Myometrial cell (primary cell): ENCODE measurements around a stretch of chr12.

DNA sequence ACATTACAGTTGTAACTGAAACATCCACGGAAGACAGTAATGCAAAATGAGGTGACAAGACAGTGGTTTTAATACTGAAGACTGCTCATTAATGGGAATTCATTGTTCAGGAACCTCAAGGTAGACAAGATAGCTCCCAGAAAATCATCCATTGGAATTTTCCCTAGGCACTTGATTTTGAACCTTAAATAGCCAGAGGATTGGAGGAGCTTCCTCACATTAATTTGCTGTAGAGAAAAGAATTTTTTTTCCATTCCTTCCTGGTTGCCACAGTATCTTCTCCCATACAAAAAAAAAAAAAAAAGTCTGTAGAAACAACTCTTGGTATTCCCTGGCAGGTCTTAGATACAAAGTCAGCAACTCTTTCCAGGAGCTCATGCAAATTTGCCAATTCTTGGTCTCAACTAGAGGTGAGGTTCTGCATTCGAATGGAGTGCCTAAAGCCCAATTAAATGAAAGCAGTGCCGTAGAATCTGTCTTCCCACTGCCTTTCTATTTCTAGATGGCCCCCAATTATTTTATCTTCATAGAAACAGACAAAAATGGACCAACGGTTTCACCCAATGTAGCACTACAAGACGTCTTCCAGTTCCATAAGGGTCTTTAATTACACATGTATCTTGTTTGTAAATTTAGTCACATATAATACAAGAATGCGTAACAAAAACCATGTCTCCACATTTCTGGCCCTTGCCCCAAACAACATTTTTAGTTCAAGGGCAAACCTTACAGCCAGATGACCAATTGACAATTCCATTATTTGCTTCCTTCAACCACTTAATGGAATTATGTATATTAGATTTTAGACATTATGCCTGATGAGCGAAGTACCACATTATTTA is 13.6 kb downstream of the SLC38A2 start:
- RAMPAGE, long total RNA, result no peak

DNA sequence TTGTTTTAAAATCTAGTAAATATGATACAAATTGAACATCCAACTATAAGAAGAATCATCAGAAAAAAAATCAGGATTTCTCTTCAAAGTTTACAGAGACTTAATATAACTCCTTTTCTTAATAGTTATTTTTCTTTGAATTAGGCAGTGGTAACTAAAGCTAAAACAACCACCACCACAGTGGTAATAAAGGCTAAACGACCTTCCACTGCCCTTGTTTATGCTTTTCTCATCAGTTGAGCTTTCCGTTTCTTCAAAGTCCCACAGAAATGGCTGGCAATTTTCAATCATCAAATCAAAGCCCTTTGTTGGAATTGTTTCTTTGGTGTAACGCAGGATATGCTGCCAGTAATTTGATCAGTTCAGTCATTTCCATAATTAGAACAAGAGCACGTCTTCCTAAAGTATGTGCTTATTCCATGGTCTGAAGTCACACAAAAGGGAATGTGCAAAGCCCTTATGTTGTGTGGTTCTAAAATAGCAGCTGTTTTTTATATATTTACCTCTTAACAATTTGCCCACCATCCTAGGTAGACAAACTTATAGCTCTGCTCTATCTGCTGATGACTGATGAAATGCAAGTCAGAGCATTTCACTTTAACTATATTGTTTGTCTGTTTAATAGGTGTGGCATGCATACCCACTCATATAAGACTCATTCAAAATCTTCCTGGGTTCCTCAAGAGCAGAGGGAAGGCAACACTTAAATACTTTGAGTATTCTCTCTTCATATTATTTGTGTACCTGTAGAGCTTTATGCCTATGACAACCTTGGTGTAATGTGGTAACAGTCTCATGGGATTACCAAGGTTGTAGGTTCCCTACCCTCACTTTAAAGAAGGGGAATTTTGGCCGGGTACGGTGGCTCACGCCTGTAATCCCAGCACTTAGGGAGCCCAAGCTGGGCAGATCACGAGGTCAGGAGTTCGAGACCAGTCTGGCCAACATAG is 176.1 kb upstream of the SLC38A2 start:
- RAMPAGE, long total RNA, result no peak

DNA sequence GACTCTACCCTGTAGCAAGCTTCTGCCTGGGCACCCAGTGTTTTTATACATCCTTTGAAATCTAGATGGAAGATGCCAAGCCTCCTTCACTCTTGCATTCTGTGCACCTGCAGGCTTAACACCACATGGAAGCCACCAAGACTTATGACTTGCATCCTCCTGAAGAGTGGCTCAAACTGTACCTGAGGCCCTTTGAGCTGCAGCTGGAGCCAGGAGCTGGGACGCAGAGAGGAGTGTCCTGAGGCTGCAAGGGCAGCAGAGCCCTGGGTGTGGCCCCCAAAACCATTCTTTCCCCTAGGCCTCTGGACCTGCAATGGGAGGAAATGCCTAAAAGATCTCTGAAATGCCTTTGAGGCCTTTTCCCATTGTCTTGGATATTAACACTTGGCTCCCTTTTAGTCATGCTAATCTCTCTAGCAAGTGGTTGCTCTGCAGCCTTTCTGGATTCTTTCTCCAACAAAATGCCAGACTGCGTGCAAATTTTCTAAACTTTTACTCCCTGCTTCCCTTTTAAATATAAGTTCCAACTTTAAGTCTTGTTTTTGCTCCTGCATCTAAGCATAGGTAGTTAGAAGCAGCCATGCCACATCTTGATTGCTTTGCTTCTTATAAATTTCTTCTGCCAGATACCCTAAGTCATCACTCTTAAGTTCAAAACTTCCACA is 156.1 kb downstream of the SLC38A4 start:
- RAMPAGE, long total RNA, result no peak

DNA sequence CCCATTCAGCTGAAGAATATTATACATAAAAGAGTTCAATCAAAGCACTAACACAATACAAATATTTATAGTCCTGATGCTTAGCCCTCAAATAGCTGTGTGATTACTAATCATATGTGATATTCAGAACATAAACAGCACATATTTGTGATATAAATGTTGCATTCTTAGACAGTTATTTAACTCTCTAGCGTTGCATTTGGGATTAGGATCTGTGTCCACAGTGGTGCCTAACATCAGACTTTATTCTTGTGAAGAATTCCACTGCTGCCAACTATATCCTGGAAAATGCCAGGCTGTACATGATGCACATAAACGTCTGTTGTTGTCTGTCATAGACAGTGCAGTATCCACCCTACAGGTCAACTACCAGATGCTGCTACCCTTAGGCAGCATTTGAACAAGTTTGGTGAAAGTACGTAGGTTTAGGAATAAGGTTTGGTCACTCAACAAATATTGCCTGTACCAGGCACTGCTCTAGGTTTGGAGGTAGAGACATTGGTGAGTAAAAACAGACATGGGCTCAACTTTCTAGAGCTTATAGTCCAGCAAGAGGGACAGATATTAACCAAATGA is 39.0 kb downstream of the SLC38A4 start:
- RAMPAGE, long total RNA, result no peak

GRCh38 chr12:46832093-46832682 is 6.4 kb upstream of the SLC38A4 start:
- RAMPAGE, long total RNA, result no peak

DNA sequence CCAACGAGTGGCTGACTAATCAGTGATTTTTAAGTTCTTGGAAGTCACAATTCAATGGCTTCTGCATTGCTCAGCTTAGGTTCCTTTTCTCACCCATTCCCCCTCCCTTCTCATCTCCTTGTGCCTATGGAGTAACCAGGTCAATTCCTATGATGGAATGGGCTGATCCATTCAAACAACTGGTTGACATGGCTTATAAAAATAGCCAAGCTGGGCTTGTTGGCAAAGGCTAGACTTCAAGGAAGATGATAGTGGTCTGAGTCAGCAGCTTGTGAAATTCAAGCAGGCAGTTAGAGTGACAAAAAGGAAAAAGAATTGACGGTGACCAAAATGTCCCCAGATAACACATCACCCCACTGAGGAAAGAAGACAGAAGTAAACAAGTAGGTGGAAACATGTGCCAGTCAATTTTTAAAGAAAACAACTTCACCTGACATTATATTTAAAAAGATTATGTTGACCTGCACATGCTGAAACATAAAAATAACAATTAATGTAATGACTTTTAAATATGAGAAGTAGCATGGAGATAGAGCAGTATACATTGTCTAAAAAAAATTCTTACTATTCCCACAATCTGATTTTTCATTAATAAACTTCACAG is 119.8 kb upstream of the PCED1B start:
- RAMPAGE, long total RNA, result no peak

- RAMPAGE, long total RNA, result no peak
Measured at GRCh38 chr12:47004621-47005153, 74.7 kb upstream of the PCED1B start.

GRCh38 chr12:47032862-47033413 is 46.5 kb upstream of the PCED1B start:
- RAMPAGE, long total RNA, result no peak

DNA sequence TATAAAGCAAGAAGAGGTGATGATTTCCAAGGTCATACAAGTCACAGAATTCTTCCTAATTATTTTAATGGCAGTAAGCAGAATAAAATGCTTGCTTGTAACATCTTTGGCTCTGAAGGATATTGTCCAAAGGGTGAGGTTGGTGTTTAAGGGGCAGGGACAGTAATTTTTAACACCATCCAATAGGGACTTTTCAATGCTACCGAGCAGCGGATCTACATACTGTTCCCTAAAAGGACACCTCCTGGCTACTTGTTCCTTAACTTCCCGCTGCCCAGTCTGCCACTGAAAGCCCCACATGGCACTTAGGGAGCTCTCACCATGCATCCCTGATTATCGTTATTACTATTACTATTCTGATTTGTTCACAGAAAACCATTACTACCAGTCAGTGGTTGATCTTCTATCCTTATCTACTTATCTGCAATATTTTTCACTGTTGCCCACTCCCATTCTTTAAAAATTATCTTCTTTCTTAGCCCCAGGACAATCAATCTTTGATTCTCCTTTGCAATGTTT is 4.0 kb upstream of the PCED1B start:
- RAMPAGE, long total RNA, result no peak

DNA sequence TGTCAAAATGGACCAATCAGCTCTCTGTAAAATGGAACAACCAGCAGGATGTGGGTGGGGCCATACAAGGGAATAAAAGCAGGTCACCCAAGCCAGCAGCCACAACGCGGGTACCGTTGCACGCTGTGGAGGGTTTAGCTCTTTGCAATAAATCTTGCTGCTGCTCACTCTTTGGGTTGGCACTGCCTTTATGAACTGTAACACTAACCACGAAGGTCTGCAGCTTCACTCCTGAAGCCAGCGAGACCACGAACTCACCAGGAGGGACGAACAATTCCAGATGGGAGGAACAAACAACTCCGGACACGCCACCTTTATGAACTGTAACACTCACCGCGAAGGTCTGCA is 227.1 kb upstream of the AMIGO2 start:
- RAMPAGE, long total RNA, result no peak

GRCh38 chr12:47355891-47356750 is 276.4 kb upstream of the AMIGO2 start:
- RAMPAGE, long total RNA, result no peak

DNA sequence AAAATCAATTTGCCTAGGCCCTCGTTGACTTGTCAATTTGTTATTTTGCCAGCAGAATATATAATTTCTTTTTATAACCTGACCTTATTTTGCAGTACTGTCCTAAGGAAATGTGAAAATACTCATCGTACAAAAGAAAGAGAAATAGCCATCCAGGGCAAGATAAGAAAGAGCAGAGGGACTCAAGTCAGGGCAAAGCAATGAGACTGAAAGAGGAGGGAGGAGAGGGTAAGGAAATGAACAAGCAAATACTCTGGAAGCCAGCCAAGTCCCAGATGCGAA is 312.9 kb downstream of the RPAP3 start:
- RAMPAGE, long total RNA, result no peak

- RAMPAGE, long total RNA, result no peak
Measured at GRCh38 chr12:47426708-47427521, 278.9 kb downstream of the RPAP3 start.

- RAMPAGE, long total RNA, result no peak
Measured at GRCh38 chr12:47473188-47473387, 232.7 kb downstream of the RPAP3 start.

- RAMPAGE, long total RNA, result no peak
Measured at GRCh38 chr12:47636910-47637339, 68.9 kb downstream of the RPAP3 start.

- RAMPAGE, long total RNA, result no peak
Measured at GRCh38 chr12:47714935-47715170, 9.0 kb upstream of the RPAP3 start.

DNA sequence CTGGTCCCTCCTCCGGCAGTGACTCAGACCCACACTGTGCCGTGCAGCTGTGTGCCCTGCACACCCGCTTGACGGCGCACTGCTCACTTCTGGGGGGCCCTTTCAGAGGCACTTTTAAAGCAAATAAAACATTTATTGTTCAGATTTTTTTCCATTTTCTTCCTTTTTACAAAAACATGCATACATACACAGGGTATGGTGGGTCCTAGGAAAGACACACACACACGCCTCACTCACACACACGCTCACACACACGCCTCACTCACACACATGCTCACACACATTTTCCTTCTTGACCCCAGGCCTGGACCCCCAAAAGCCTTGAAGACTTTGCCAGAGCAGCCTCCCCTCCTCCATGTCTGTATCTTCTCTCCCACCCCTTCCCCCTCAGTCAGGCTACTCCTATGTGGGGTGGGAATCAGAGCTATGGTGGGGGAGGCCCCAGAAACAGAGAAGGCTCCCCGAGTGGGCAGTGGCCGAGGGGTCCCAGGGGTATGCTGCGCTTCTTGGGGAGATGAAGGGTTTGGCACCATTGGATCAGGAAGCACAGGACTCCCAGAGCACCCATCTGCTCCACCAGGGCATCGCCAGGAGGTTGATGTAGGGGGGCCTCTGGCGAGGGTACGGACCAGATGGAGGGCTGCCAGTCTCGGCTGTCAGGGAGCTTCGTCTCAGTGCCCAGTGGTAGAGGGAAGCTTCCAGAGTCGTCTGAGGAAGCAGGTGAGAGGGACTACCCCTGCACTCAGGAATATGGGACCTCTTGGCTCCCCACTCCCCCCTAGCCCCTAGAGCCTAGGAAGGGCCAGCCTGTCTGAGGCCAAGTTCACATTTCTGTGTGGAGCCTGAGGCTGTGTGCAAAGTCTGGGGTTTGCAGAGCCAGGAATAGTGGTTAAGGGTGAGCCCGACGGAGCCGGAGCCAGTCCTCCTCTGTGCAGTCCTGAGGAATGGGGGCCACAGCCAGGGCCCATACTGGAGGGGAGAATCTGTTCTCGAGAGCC is 9.9 kb downstream of the SLC48A1 start:
- RAMPAGE, long total RNA, result no peak

DNA sequence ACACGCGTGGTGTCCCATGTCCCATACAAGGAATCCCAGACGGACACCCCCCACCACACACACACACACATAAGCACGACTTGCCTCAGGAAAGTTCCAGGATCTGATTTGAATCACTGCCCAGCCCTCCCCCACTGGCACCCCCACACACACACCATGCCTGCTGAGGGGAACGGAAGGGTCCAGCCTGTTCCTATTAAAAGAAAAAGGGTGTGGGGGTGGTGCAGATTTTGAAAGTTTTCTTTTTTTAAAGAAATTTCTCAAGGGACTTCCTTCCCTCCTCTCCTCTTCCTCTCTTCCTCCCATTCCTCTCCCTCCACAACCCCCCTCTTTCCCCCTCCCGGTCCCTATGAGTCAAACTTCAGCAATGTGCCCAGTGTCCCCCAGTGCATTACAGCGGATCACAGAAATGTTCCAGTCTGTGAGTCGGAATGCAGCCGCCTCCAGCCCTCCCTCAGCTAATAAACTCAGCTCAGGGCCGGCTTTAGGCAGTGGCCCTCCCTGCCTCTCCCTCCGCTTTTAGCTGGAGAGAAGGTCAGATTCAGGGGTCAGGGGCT is 774 bp upstream of the HDAC7 start:
- RAMPAGE, long total RNA, result no peak

- RAMPAGE, long total RNA, result no peak
Measured at GRCh38 chr12:47820956-47821661, 1.4 kb upstream of the HDAC7 start.

GRCh38 chr12:47850604-47851158 is 31.0 kb upstream of the HDAC7 start:
- RAMPAGE, long total RNA, result no peak